Transverse colon (tissue), 4 donors: Measurements from ENCODE around the genes ZFPL1 and TIGD3.

DNA sequence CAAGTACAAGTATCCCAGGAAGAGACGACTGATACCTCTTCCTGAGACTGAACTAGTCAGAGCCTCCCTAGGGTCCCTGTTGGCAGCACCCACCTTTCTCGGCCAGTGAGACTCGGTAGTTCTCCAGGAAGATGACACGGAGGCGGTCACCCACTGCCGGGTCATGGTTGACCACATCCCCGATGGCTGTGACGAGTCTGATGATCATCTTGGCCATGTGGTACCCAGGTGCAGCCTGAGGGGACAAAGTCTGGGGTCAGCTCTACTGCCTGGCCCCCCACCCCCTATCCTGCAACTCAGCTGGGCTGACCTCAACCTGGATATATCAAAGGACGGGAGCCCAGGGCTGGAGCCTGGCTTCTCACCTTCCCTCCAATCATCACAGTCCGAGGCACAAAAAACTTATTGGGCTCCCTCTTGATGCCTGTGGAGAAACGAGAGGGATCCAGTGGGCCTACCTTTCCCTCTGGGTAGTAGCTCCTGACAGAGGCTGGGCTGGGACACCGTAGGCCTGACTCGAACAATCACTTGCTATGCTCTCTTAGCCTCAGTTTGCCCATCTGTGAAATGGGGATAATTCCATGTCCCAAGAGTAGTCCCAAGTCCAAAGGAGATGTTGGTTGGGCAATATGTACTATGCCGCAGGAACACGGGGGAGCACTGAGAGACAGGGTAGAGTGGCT lies 7.4 kb upstream of the RASGRP2 start:
- PRO-cap: no peak
- RAMPAGE, long total RNA, 4 experiments: no peak in any of the 4 experiments

DNA sequence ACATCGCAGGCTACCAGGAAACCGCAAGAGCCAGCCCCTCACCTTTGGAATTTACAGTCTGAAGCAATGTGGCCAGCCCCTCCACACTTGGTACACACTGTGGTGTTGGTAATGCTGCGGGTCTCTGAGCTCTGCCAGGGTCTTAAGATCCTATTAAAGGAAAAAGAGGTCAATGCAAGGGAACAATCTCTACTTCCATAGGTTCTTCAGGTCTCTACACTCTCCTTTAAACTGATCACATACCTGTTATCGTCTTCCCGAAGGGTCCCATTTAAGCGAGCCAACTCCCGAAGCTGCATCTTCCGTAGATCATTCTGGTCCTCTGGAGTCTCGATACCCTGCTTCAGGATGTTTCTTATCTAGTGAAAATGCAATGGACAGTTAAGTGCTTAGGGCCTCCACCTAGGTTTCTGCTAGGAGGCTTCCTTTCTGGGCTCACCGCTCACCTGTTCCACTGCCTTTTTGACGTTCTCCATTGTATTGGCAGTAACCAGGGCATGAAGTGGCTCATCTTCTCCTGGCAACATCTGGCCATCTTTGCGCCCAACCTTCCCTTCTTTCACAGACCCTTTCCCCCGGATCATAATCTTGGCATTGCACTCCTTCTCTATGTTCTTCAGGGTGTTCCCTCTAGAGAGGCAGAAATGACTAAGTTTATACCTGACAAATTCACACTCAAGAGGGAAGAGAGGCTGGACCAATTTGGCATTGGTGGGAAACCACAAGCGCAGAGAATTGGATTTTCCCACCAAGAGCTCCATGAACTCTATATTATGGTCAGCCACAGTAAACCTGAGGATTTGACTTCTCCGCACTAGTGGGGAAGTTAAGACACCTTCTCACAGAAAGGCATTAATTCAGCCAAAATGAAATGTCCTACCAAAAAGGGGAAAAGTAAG lies 9.1 kb downstream of the SF1 start:
- PRO-cap: no peak
- RAMPAGE, long total RNA, 4 experiments: no peak in any of the 4 experiments

DNA sequence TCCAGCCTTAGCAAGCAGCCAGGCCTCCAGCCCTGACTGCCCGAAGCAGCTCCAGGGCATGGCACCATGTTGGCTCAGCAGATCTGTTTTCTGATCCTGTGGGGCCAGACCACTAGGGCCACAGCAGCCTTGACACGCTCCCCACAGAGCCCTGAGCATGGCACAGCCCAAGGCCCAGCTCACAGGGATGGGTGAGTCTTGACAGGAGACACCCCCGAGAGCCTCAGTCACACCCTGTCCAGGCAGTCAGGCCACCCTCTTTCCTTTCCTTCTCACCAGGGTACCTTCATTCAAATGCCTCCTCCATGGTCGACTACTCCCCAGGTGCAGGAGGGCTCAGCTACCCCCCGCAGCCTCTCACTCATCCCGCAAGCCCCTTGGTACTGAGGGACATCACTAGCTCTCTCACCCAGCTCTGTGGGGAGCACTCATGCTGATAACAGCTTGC lies 3.8 kb upstream of the CDC42BPG start:
- PRO-cap: no peak
- RAMPAGE, long total RNA, 4 experiments: no peak in any of the 4 experiments

GRCh38 chr11:64875725-64875893 lies 2.8 kb downstream of the EHD1 start:
- PRO-cap: no peak
- RAMPAGE, long total RNA, 4 experiments: no peak in any of the 4 experiments

- PRO-cap: bidirectional peak, plus-strand start at chr11:64877725, minus-strand start at chr11:64877623
- RAMPAGE, long total RNA, 4 experiments: no peak in any of the 4 experiments
Measured at GRCh38 chr11:64877371-64877665, 1.1 kb downstream of the EHD1 start.

GRCh38 chr11:64908689-64909943 lies 7.9 kb downstream of the ATG2A start:
- PRO-cap: no peak
- RAMPAGE, long total RNA, 4 experiments: start-site peak on the minus strand in 1 of 4 experiments, at chr11:64909048-64909359 at its widest, 7 reads per replicate

GRCh38 chr11:64933470-64934137 lies 2.1 kb downstream of the GPHA2 start:
- PRO-cap: no peak
- RAMPAGE, long total RNA, 4 experiments: no peak in any of the 4 experiments

- PRO-cap: unidirectional peak, plus-strand start at chr11:64998397; unidirectional peak, plus-strand start at chr11:64998453
- RAMPAGE, long total RNA, 4 experiments: no peak in any of the 4 experiments
Measured at GRCh38 chr11:64998215-64998553, 1.4 kb upstream of the BATF2 start.

DNA sequence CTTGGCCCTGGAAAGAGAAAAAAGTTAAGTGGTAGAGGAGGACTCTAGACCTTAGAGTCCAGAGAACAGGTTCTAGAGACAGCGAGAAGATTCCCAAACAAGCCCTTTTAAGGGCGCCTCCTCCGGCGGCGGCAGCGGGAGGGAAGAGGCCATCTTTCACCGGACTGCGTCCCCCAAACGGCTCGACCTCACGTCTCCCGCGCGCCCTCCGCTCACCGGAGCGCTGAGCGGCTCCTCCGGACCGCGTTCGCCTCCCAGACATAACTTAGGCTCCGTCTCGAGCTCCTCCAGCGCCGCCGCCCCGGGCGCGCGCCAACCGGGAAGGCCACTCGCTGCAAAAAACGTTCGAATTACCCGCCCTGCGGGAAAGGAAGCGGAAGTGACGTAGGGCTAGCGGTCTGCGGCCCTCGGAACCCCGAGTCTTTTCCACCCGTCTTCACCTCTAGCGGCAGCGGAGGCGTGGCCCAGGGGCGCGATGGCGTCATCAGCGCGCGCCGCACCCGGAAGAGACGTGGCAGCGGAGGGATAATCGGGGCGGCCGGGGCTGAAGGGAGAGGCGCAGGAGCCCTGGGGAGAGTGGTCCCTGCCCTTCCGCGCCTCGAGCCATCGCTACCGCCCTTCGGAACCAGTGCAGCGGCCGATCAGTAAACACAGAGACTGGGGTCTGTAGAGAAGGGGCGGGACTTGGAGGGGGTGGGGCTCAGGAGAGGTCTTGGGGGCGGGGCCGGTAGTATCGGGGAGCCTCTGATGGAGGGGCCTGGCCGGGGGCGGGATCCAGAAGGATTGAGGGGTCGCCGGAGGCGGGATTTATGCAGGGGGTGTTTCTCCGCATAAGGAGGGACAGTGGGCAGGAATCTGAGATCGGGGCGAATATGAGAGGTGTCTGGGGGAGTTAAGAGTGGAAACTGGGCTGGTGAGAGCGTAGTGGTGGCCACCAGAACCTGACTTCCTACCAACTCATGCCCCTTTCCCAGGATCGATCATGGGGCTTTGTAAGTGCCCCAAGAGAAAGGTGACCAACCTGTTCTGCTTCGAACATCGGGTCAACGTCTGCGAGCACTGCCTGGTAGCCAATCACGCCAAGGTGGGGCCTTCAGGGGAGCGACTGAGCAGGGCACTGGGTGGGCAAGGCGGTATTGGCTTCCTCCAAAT lies at the start of gene ZFPL1:
Gene ZFPL1, plus strand, starts transcription at position 506 of the 1,152 bp plus-strand sequence.
- PRO-cap: bidirectional peak, plus-strand start at position 528 of the sequence, minus-strand start at position 311 of the sequence
- RAMPAGE, long total RNA, 4 experiments: start-site peak on the plus strand in 4 of 4 experiments, centred at positions 499 to 527 of the sequence, 23 to 274 reads per replicate; start-site peak on the minus strand in 3 of 4 experiments, centred at positions 329 to 366 of the sequence, 5 to 15 reads per replicate

- PRO-cap: no peak
- RAMPAGE, long total RNA, 4 experiments: no peak in any of the 4 experiments
Measured at GRCh38 chr11:65114702-65115649, 2.5 kb downstream of the ZNHIT2 start.

DNA sequence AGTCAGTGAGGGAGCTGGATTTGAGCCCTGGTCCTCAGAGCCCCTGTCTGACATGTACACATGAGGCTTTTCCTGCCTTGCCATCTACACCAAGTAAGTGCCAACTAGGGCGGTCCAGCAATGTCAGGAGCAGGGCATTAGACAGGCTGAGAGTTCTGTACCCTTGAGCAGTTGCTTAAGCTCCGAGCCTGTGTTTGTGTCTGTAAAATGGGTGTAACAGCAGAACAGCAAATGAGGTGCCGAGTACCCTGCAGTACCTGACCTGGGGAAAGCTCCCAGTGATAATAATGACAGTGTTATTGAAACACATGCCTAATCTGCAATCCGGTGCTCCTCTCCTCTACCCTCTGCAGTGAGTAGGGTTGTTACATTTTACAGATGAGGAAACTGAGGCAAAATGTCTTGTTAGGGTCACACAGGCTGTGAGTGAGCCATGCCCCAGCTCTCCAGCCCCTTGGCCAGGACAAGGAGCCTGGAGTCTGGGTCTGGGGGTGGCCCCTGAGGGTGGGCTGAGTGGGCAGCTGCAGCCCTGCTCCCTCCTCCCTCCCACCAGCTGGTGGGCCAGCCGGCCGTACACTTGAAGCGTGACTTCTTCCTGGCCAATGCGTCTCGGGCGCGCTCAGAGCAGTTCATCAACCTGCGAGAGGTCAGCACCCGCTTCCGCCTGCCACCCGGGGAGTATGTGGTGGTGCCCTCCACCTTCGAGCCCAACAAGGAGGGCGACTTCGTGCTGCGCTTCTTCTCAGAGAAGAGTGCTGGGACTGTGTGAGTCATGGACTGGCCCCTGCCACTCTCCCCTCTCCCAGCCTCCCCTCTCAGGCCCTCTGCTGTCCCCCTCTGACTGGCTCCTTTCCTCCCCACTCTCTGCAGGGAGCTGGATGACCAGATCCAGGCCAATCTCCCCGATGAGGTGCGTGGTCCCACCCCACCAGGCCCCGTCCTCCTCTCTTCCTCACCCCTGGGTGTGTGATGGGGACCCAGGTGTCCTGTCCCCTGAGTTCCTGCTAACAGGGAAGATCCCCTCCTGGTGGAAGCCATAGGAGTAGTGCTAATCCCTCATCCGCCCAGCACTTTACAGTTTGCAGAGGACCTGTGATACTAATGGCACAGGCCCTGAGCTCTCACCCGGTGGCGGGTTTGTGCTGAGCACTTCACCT lies 24.6 kb downstream of the CAPN1 start:
- PRO-cap: no peak
- RAMPAGE, long total RNA, 4 experiments: start-site peak on the plus strand in 1 of 4 experiments, centred at position 722 of the sequence, 98 reads per replicate

GRCh38 chr11:65220705-65221372 lies 39.1 kb downstream of the CAPN1 start:
- PRO-cap: unidirectional peak, plus-strand start at chr11:65220995
- RAMPAGE, long total RNA, 4 experiments: no peak in any of the 4 experiments

DNA sequence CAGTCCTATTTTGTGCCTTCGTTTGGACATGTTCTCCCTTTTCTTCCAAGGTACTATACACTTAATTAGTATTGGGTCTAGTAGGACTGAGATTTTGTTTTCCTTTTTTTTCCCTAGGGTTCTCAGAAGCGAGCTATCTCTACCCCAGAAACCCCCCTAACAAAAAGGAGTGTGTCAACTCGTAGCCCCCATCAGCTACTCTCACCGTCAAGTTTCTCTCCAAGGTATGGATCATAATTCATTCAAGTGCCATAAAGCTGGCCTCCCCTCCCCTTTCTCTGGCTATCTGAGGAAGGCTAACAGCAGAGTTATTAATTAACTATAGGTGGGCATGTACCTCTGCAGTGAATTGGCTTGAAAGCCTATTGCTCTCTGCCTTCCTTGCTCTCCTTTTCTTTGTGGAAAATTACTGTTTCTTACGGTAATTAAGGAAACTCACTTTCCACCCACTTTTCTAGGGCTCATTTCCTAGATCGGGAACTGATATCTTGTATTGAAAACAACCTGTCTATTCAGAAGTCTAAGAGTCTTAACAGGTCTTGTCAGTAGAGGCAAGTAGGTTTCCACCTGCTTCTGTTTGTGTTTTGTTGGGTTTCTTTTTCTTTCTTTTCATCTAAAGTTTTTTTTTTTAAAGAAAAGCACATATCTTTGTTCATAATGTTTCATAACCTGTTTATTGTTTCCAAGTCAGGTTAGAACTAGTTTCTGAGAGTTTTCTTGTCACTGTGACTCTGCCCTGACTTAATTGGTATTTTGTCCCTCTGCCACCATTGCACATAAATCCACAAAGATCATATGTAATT lies 14.2 kb downstream of the POLA2 start:
- PRO-cap: no peak
- RAMPAGE, long total RNA, 4 experiments: no peak in any of the 4 experiments

DNA sequence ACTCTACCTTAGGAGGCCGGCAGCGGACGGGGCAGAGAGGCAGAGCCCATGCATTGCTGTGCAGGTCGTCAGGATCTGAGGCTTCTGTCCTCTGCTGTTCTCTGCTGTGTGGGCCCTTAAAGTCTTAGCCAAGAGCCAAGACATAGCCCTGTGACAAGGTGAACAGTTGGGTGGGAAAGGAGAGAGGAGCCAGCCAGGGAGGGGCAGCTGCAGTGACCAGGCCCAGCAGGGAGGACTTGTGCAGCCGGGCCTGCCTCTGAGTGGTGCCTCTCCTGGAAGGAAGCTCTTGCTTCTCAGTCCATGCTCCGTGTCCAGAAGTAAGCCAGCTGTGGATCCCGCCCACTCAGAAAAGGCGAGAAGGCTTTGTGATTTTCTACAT lies 17.5 kb upstream of the CDC42EP2 start:
- PRO-cap: no peak
- RAMPAGE, long total RNA, 4 experiments: no peak in any of the 4 experiments

DNA sequence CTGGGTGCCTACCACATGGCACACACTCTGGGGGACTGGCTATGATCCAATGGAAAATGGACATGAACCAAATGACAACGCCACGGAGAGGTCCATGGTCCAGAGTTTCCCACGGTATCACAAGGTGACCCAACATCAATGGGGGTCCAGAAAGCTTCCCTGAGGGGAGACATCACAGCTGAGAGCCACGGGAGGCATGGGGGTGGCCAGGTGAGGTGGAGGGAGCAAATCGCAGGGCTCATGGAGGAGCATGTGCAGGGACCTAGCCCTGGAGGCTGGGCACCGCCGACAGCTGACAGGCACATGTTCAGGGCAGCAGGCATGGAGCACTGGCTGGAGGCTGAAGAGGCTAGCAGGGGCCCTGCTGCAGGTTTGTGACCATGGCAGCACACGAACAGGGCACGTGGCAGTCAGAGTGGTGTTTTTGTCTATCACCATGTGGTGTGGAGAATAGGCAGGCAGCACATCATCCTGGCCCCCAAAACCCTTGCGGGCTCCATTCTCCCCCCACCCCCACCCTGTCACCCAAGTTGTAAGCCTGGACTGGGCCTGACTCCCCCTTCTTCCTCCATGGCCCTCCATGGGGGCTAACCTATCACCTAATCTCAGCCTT lies 10.1 kb upstream of the CDC42EP2 start:
- PRO-cap: no peak
- RAMPAGE, long total RNA, 4 experiments: no peak in any of the 4 experiments

DNA sequence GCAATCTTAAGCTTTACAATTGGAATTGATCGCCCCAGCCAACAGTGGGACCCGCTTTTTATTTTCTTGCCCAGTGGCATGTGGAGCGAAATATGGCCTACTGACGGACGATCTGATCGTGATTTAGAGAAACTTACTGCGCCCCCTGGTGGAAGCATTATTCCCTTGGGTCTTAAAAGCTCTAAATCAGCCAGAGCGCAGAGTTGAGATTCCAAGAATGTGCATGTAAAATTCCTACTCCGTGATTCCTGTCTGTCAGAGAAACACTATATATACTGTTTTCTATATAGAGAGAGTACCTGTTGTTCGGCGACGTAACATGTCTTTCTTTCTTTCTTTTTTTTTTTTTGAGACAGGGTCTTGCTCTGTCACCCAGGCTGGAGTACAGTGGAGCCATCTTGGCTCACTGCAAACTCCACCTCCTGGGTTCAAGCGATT lies 3.7 kb upstream of the DPF2 start:
- PRO-cap: no peak
- RAMPAGE, long total RNA, 4 experiments: no peak in any of the 4 experiments

GRCh38 chr11:65354307-65354931 lies at the start of gene TIGD3:
TSS of gene TIGD3 (plus strand) at chr11:65354751.
- PRO-cap: bidirectional peak, plus-strand start at chr11:65354751, minus-strand start at chr11:65354590
- RAMPAGE, long total RNA, 4 experiments: no peak in any of the 4 experiments

GRCh38 chr11:65366364-65366765 lies 11.8 kb downstream of the TIGD3 start:
- PRO-cap: unidirectional peak, plus-strand start at chr11:65366471
- RAMPAGE, long total RNA, 4 experiments: no peak in any of the 4 experiments

DNA sequence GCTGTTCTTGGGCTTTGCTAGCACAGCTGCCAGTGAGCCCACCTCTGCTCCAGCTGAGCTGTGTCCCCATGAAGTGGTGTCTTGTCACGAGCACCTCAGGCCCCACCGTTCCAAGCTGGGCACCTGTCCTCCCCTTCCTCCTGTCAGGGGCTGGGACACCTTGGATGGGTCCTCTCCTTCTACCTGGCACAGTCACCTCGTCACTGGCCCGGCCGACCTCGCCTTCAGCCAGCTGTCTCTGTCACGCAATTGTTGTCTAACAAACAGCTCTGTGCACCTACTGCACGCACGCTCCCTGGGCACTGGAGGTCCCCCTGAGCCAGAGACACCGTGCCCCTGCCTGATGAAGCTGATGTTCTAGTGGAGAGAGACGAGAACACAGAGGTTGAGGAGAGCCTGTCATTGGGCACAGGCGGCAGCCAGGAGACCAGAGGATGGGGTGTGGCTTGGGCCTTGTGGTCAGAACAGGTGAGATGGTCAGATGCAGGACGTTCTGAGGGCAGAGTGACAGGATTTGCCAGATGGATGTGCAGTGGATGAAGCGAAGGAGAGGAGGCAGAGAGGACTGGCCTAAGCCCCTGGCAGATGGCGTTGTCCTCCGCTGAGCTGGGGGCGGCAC lies 10.7 kb downstream of the FRMD8 start:
- PRO-cap: no peak
- RAMPAGE, long total RNA, 4 experiments: start-site peak on the plus strand in 1 of 4 experiments, centred at position 343 of the sequence, 20 reads per replicate

DNA sequence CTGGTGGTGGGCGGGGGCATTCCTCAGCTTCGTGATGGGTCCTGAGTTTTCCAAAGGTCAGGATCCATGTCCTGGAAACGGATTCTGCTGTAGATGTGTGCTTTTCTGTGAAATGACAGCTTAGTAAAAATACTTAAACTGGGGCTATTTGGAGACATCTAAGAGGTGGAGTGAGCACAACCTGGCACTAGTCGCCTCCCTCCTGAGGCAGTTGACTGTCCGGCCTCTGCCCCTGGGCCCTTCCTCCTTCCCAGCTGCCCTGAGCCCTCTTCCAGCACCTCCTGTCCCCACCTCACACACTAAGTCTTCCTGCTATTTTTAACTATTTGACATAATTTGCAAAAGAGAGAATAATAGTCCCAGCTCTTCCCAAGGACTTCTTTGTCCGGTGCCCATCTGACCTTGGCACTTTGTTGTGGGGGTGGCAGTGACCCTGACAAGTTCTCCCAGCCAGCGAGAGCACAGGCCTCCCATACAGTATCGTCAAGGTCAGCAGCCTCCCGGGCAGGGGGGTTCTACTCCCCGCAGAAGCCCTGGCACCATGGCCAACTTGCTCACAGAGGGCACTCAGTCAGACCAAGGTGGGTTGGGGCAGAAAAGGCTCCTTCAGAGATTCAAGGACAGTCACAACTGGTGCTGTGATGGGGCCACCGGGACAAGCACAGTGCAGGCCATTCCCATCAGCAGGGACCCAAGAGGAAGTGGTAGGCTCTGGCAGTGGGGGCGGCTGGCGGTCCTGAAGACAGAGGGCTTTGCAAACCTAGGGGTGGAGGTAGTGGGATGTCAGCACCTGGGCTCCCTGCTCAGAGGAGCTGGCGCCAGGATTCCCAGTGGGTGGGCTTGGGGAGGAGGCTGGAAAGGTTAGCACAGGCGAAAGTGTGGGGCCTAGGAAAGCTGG lies 30.6 kb downstream of the FRMD8 start:
- PRO-cap: bidirectional peak, plus-strand start at position 154 of the sequence, minus-strand start at position 160 of the sequence; bidirectional peak, plus-strand start at position 210 of the sequence, minus-strand start at position 213 of the sequence
- RAMPAGE, long total RNA, 4 experiments: no peak in any of the 4 experiments